HTR-8/SVneo (cell line): ENCODE data around the gene MLLT1.

GRCh38 chr19:5585298-5586303 is 37.0 kb downstream of the SAFB2 start:
- RRBS = 72% methylated on average over 3 of the region's 33 CpGs

GRCh38 chr19:5691195-5691970 is 1.3 kb downstream of the RPL36 start:
- RRBS = 66% methylated on average over 8 of the region's 48 CpGs

DNA sequence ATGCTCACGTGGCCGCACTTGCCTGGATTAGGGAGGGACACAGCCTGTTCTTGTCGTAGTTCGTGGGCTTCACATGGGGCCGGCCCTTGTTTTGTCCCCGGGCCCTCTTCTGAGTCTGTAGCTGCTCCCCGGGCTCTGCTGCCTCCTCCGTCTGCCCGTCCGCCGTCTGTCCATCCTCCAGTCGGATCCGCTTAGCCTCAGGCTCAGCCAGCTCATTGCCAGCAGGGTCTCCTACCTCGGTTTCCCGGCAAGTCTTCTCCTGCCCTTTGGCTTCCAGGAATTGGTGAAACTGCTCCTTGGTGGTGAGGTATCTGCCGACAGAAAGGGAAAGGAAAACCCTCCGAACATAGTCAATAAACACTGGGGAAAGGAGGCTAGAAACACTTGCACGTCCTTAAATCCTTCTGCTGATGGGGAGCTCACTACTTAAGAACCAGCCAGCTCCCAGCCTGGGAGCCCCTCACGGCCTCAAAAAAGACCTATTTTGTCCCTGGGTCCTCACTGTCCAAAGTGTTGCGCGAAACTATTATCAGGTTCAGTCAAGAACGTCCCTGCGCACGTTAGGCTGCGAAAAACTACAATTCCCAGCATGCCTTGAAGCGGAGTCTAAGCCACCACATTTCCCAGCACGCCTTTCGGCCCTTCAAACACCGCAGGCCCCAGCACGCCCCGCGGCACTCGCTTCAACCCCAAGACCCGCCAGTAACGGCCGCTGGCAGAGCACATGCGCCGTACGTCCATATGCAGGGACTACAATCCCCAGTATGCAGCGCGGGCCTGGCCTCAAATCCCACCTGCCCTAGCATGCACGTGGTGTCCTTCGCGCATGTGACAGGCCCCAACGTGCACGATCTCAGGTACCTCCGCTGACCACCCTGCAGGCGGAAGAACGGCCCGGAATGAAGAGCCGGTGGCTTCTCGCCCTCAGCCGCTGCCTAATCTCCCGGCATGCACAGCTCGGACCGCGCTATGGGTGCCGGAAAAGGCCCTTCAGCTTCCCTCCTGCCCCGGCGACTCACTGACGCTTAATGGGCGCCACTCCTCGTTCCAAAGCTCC is 610 bp downstream of the DUS3L start:
- RRBS = 47% methylated on average over 17 of the region's 63 CpGs

DNA sequence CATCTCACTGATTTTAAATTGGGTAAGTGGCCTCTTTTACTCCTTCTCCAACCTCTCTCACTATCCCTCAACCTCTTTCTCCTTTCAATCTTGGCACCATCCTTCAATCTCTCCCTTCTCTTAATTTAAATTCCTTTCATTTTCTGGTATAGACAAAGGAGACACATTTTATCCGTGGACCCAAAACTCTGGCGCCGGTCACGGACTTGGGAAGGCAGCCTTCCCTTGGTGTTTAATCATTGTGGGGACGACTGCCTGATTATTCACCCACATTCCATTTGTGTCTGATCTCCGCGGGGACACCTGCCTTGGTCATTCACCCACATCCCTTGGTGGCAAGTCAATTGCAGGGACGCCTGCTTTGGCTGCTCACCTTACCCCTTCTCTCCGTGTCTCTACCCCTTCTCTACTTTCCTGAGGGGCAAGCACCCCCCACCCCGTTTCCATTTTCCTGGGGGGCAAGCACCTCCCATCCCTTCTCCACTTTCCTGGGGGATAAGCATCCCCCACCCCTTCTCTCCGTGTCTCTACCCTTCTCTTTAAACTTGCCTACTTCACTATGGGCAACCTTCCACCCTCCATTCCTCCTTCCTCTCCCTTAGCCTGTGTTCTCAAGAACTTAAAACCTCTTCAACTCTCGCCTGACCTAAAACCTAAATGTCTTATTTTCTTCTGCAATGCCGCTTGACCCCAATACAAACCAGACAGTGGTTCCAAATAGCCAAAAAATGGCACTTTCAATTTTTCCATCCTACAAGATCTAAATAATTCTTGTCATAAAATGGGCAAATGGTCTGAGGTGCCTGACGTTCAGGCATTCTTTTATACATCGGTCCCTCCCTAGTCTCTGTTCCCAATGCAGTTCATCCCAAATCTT is 8.5 kb upstream of the FUT6 start:
- RRBS = no CpG with 5 or more reads among the region's 15 CpGs

DNA sequence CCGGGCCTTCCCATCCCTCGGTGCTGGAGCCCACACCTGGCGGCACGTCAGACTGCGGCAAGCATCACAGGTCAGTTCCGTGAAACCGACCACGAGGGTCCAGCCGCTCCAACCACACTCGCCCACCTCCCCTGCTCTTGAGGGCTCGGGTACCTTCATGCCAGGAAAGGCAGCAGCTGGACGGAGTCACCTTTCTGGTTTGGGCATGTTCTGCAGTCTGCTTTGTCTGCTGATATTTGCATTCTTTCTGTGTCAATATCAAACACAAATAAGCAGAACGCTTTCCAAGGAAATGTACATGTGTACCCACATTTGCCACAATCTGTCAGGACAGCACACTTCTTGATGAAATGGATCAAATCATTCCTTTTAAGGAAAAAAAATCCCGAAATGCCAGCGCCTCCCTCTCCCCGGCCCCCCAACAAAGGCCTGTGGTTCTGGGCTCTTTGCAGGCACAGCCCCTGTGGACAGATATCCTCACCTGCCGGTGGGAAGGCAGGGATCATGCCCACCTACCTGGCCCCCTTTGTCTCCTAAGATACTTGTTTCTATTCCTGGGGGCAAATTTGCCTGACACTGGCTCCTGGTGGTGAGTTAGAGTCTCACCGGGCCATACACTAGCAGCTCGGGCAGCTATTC is 42.7 kb upstream of the RANBP3 start:
- RRBS = 96% methylated on average over 3 of the region's 19 CpGs

DNA sequence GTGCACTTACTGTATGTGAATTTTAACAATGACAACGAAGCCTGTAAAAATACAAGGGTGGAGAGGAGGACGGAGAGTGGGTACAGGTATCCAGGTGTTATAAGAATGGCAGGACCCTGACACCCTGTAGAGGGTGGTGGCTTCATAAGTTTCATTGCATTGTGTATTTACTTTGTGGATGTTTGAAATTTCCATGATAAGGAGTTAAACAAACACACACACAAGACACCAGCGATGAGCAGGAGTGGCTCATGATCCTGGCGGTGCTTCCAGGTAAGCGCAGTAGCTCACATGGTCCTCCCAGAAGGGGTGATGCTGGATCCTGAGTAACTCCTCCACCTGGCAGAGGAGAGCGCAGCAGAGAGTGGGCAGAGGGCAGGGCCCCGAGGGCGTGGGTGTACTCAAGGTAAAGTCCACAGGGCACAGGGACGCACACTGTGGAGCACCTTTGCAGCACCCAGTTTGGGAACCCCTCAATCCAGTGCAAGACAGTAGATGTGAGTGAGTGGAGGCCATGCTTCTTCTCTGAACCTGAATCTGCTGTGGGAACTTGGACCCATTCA is 54.1 kb downstream of the RFX2 start:
- RRBS = no CpG with 5 or more reads among the region's 9 CpGs

DNA sequence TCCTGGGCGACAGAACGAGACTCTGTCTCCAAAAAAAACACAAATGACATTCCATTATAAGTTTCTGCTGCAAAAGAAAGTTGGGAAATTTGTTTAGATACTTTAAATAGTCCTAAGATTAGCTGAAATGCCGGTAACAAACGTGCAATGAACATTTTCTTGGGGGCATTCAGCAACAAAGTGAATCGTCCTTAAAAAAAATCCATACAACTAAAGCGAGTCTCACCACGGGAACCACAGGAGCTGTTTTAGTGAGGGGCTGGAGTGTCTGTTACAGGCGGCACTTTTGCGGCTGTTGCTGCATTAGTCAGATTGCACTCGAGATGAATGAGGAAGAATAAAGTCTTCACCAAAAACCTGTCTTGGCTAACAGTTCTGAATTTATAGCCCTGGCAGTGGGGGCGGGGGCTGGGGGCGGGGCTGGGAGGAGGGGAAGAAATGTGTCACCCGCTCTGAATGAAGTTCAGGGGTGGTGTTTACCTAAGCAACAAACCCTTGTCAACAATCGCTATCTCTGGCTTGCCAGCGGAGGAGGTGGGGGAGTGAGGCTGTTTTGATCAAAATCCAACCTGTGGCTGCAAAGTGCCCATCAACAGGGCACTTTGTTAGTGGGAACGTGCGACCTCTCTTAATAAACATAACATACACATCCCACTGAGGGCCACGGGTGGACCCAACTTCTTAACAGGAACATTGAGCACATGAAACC is 44.6 kb downstream of the RFX2 start:
- RRBS = no CpG with 5 or more reads among the region's 18 CpGs

DNA sequence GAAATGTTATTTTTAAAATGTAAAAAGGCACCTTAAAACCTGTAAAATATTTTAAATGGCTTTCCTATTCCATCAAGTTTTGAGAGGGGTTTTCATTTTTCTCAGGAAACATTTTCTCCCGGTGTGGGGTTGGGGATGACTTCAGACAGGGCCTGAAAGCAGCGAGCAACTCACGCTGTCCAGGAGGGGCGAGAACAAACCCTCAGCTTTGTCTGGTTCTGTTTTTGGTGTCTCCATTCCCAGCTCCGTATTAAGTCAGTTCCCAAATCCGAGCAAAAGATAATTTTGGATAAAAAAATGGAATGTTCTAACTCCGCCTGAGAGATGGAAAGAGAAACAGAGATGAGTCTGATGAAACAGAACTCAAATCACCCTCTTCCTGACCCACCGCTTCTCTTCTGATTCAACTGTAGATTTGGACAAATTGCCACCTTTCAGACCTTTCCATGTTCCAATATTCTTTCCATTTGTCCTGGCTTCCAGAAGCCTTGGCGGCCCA is 38.4 kb downstream of the RFX2 start:
- RRBS = no CpG with 5 or more reads among the region's 9 CpGs

GRCh38 chr19:6233400-6234152 is 46.2 kb downstream of the MLLT1 start:
- RRBS = no CpG with 5 or more reads among the region's 16 CpGs

- RRBS = 7% methylated on average over 10 of the region's 20 CpGs
Observed at GRCh38 chr19:6278816-6279461, 836 bp downstream of the MLLT1 start.

DNA sequence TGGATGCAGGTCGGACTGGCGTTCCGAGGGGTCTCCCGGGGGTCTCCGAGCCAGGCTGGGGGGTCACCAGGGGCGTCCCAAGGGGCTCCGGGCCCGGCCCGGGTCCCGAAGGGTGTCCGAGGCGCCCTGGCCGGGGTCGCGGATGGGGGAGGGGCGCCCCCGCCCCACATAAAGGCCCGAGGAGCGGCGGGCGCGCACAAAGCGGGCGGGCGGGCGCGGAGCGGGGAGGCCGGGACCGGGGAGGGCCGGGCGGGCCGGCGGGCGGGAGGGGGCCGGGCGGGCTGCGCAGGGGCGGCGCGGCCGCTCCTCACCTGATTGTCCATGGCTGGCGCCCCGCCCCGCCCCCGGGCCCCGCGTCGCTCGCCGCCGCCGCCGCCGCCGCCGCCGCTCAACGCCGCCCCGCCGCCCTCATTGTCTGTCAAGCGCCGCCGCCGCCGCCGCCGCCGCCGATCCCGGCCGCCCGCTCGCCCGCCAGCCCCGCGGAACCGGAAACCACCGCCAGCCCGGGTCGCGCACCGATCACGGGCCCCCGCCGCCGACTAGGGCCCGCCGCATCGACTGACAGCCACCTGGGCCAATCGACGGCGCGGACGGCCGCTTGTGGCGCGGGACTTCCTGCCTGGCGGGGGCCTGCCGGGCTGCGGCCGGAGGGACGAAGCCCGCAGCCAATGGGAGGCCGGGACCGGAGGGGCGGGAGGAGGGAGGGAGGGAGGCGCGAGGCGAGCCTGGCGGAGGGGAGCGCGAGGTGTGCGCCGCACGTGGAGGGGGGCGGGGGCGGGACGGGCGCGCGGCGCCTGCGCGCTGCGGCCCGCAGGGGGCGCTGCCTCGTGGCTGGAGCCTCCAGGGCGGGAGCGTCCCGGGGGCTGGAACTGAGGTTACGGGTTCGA is at the start of gene MLLT1:
Gene MLLT1 (minus strand): TSS at position 514 of the 887 bp plus-strand sequence.
- RRBS = 1% methylated on average over 55 of the region's 135 CpGs

GRCh38 chr19:6413233-6414234 is 11.1 kb downstream of the KHSRP start:
- RRBS = no CpG with 5 or more reads among the region's 24 CpGs

- RRBS = 98% methylated on average over 6 of the region's 22 CpGs
Observed at GRCh38 chr19:6416229-6416984, 8.2 kb downstream of the KHSRP start.

GRCh38 chr19:6600746-6600945 is 9.7 kb upstream of the CD70 start:
- RRBS = no CpG with 5 or more reads among the region's 5 CpGs

DNA sequence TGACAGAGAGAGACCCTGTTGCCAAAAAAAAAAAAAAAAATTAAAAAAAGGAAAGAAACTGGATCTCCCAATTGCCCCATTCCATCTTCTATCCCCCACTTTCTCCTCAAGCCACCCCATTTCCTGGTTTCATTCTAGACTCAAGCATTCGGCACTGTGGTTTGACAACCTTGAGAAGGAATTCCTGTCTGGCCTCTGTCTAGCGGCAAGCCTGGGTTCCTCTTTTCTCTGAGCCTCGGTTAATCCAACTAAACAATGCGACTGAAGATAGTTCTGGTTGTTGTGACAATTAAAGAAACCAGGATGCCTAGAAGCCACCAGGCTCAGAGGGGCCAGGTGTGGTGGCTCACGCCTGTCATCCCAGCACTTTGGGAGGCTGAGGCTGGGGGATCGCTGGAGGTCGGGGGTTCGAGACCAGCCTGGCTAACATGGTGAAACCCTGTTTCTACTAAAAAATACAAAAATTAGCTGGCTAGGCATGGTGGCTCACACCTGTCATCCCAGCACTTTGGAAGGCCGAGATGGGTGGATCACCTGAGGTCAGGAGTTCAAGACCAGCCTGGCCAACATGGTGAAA is 3.4 kb upstream of the C3 start:
- RRBS = no CpG with 5 or more reads among the region's 9 CpGs

- RRBS = 2% methylated on average over 17 of the region's 48 CpGs
Observed at GRCh38 chr19:6740559-6741490, 1.3 kb downstream of the TRIP10 start.

DNA sequence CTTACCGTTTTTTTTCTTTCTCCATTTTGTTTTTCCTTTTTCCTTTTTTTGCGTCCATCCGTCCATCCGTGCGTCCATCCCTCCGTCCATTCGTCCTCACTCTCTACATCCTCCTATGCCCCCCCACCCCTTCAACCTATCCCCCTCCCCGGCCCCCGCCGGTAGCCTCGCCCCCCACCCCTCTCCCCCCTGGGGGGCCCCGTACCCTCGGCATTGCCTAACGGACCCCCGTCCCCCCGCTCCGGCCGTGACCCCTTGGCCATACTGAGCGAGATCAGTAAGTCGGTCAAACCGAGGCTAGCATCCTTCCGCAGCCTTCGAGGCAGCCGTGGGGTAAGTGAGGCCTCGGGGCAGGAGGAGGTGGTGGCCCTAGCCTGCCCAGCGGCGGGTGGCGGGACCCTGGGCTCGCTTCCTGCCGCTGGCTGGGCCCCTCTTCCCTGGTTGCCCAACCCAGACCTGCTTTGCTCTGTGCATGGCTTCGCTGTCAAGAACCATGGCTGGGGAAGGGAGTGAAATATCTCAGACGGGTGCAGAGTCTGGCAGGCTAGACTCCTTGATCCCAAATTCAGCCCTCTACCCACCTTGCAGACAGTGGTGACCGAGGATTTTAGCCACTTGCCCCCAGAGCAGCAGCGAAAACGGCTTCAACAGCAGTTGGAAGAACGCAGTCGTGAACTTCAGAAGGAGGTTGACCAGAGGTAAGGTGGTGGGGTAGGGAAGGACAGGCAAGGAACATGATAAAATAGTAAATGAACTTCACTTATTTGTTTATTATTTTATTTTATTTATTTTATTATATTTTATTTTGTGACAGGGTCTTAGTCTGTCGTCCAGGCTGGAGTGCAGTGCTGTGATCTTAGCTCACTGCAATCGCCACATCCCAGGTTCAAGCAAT is 6.6 kb downstream of the TRIP10 start:
- RRBS = 88% methylated on average over 7 of the region's 39 CpGs

GRCh38 chr19:6766870-6767326 is 337 bp downstream of the SH2D3A start:
- RRBS = no CpG with 5 or more reads among the region's 19 CpGs

DNA sequence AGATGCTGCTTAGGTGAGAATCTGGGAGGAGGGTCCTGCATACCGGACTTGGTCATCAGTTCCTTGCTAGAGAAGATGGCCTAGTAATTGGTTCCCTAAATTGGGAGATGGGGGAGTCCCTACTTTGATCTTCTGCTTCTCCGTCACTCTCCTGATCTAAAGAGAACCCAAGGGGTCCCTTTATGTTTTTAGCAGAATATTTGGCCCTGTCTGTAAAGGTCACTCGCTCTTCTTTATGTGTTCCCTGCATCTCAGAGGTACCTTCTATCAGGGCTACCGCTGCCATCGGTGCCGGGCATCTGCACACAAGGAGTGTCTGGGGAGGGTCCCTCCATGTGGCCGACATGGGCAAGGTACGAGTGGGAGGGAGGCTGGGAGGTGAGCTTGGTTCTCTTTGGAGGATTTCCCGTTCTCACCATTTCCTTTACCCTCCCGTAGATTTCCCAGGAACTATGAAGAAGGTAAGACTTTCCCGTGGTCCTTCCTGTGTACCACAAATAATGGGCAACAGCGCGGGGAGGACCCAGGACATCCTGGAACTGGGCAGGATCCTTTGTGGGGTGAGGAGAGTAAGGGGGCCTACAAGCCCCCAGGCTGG is 54.0 kb upstream of the ADGRE1 start:
- RRBS = 25% methylated on average over 1 of the region's 13 CpGs

- RRBS = no CpG with 5 or more reads among the region's 6 CpGs
Observed at GRCh38 chr19:7112440-7112881, 43.0 kb downstream of the ZNF557 start.